Right atrium auricular region (tissue), 2 donors: Measurements from ENCODE around the genes PARP12 and TAS2R4.

- PRO-cap = no peak
- RAMPAGE, long total RNA, 2 experiments = start-site peak on the minus strand in 2 of 2 experiments, at chr7:139716637-139716958 at its widest, 122 to 197 reads per replicate
Observed at GRCh38 chr7:139716439-139717028, 61.3 kb downstream of the HIPK2 start.

DNA sequence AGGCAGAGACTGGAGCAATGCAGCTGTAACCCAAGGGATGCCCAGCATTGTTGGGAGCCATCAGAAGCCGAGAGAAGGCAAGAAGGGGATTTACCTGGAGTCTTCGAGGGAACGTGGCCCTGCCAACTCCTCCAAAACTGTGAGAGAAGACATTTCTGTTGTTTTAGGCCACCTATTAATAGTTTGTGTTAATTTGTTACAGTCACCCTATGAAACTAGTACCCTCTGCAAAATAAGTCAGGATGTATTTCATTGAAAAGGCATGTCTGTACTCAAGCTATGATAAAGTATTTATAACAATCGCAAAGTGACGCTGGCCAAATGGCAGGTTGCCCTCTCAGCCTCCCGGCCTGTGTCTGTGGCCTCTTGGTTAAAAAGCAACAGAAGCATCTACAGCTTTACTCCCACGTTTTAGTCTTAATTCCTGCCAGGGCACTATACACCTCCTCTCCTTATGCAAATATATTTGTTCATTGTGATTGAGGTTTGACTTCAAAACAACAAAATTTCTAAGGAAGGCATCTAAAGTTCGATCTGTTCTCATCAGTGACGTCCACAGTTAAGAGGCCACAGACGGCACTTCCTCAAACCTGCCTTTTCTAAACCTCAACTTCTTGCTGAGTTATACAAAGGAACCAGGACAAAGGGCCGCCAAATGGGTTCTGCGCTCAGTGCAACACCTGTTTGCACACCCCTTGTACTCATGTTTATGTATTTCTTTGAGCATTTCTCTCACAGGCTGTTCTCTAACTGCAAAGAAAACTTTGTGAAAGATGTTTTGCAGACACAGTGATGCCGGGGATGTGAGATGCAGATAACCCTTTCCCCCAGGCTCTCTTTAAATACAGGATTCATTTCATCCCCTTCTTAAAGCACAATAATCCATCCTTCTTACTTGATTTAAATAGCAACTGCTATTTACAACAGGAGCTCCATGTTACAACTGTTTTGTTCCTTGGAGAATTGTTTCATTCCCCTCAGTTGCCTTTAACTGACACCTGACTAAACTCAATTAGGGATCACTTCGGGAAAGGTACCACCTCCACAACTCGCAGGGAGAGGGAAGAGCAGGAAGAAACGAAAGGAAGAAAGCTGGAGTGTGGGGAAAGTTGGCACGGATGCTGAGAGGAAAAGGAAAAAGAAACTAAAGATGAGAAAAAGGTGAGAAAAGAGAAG, 46.5 kb downstream of the HIPK2 start:
- PRO-cap = bidirectional peak, plus-strand start at position 625 of the sequence, minus-strand start at position 392 of the sequence
- RAMPAGE, long total RNA, 2 experiments = no peak in any of the 2 experiments

DNA sequence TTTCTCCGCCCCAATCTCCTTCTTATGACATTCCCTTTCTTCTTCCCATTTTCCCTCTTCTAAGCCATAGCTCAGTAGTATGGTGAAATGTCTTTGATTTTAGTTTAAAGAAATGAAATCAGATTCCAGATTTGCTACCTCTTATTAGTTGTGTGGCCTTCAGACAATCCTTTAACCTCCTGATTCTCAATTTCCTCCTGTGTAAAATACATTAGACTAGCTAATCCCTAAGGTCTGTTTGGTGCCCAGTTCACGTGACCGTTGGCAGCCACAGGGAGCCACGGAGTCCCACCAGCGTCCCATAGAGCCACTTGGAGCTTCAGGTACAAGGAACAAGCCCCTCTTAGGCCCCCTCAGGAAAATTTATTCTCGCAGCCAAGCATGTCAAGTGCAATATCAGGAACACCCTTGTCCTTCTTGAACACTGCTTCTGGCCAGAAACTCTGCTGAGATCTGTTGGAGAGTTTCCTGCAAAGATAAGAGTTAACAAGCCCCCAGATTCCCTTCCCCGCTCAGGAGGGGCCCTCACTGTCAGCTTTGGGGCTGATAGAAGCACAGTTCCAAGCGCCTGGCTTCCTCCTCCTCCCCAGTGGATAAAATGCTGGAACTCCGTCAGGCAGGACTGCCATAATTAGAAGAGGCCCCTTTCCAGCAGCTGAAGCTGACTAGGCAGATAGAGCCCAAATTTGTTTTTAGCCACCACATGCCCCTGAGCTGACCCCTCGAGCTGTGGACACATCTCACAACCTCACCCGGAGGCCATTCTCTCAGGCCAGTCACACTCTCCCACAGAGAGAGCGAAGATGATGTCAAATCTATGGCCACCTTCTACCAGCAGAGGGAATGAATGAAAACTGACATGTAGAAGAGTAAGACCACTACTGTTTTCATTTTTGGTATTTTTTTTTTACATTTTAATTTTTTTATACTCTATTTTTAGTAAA, 89.3 kb downstream of the TBXAS1 start:
- PRO-cap = no peak
- RAMPAGE, long total RNA, 2 experiments = no peak in any of the 2 experiments

DNA sequence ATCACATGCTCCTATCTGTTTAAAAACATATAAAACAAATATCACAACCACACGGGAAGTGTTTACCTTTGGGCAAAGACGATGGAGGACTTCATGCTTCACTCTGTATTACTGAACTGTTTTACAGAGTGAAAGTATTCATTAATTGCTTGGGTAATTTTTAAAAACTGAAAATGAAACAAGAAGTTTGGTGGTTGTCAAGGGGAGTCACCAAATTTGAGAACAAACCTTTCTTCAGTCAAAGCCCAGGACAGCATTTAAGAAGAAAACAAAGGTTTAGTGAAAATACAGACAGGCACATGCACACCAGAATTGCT, 8.9 kb downstream of the PARP12 start:
- PRO-cap = no peak
- RAMPAGE, long total RNA, 2 experiments = no peak in any of the 2 experiments

DNA sequence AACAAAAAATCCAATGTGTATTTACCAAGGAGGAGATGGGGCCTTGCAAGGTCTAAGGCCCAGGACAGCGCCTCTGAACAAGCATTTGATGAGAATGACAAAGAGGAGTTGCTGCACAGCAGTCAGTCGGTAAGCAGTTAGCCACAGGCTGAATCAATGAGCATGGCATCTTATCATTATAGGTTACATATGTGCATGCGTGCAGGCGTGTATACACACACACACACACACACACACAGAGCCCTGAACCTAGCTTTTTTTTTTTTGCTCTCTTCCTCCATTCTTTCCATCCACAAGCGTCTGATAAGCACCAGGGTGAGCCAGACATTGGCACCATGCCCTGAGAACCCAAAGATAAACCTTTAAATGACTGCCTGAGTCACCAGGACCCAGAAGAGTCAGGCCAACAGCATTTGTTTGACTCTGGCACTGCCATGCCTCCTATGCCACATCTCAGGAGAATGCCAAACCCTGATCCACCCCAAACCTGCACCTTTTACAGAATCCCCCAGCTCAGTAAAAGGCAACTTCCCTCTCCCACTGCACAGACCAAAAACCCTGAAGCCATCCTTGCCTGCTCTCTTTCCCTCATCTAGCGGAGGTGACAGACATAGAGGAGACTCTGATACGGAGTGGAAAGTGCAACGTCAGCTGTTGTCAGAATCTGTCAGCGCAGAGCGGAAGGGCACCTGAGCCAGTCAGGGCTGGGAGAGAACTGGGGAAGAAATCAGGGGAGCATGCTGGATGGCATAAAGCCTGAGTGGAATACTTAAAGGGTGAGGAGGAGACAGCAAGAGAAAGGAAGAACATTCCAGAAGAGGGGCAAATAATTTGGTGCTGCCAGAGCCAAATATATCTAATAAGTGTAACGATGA, 3.4 kb downstream of the PARP12 start:
- PRO-cap = unidirectional peak, plus-strand start at position 697 of the sequence
- RAMPAGE, long total RNA, 2 experiments = no peak in any of the 2 experiments

- PRO-cap = bidirectional peak, plus-strand start at chr7:140063095, minus-strand start at chr7:140062911
- RAMPAGE, long total RNA, 2 experiments = no peak in any of the 2 experiments
Observed at GRCh38 chr7:140062449-140063536, at the start of gene PARP12. Gene PARP12 (minus strand): TSS chr7:140062951.

DNA sequence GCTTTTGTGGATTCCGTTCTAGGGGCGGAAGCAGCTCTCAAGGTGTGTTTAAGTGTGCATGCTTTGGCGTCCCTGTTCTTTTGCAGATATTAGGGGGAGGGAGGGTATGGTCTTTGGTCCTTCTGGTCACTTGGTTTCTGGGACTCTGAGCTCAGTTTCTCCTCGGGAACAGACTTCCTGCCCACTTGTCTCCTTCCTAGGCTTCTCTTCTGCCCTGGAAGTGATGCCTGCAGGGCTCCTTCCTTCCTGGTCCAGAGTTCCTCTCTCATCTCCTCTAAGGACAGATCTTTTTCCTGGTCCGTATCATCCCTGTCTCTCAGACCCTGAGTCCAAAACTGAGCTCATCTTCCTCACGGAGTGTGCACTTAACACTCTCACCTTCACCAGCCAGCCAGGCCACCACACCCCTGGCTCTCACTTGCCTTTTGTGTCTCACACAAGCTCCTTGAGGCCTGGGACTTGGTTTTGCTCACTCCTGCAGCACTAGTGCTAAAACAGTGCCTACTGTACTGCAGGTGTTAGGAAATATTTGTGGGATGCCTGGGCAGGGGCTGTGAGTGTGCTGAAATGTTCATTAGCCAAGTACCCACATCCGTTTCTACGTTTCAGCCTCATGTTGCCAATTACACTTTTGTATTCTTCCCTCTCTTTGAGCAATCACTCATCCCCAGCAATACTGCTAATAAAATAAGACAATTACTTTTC, 21.3 kb upstream of the PARP12 start:
- PRO-cap = no peak
- RAMPAGE, long total RNA, 2 experiments = no peak in any of the 2 experiments

DNA sequence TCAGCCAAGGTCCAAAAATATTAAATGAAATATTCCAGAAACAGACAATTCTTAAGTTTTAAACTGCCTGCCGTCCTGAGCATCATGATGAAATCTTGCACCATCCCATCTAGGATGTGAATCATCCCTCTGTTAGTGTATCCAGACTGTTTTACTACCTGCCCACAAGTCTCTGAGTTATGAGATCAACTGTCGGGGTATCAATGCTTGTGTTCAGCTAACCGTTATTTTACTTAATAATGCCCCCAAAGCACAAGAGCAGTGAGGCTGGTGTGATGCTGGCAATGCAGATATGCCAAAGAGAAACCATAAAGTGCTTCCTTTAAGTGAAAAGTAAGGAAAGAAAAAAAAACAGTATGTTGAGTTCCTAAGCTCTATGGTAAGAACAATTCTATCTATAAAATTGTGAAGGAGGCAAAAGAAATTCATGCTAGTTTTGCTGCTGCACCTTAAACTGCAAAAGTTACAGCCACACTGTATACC, 11.2 kb downstream of the KDM7A start:
- PRO-cap = no peak
- RAMPAGE, long total RNA, 2 experiments = no peak in any of the 2 experiments

DNA sequence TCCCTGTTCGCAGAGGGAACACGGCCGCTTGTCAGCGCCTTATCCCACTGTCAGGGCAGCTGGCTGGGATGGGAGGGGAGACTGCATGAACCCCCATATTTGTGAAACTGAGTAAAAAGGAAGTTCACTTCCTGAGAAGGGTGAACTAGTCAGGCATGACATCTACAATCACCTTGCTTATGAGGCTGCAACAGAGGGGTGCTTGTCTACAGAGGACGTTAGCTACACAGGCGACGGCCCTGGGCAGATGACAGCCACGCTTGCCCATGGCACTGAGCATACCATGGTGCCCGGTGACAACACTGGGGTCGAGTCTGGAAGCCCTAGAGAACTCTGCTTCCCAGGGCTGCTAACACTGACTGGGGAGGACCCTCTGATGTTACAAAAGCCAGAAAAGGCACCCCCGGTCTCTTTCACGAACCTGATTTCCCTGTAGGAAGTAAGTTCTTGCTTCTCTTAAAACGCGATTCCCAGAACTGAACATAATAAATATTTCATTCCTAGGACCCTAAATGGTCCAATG, 46.1 kb upstream of the KDM7A start:
- PRO-cap = no peak
- RAMPAGE, long total RNA, 2 experiments = no peak in any of the 2 experiments

- PRO-cap = bidirectional peak, plus-strand start at chr7:140567845, minus-strand start at chr7:140567599
- RAMPAGE, long total RNA, 2 experiments = no peak in any of the 2 experiments
Observed at GRCh38 chr7:140567477-140568068, 73.0 kb downstream of the DENND2A start.

- PRO-cap = no peak
- RAMPAGE, long total RNA, 2 experiments = no peak in any of the 2 experiments
Observed at GRCh38 chr7:140604652-140604894, 36.0 kb downstream of the DENND2A start.

DNA sequence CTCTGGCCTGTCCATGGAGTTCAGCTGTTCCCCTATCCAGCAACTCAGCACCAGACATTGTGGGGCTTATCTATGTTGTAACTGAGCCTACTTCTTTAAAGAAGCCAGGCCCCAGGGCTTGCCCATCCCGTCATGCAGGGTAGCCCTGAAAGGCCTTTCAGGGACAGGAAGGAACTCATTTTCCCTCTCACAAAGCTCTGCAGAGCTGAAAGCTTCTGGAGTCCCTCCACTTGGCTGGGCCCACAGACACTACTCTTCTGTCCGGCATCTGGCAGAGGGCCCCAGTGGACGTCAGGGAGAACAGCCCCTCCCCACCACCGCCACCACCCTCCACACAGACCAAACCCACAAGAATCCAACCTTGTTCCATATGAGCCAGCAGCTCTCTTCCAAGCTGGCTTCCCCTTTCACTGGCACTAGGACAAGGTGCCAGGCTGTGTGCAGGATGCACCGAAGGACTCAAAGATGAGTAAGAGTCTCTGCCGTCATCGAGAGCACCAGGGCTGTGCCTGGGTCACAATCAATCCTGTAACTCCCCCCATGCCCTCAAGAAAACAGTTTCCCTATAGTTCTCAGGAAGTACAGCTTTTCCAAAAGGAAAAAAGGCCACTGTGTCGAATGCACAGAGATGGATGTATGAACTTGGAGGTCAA, 33.0 kb downstream of the DENND2A start:
- PRO-cap = no peak
- RAMPAGE, long total RNA, 2 experiments = no peak in any of the 2 experiments

DNA sequence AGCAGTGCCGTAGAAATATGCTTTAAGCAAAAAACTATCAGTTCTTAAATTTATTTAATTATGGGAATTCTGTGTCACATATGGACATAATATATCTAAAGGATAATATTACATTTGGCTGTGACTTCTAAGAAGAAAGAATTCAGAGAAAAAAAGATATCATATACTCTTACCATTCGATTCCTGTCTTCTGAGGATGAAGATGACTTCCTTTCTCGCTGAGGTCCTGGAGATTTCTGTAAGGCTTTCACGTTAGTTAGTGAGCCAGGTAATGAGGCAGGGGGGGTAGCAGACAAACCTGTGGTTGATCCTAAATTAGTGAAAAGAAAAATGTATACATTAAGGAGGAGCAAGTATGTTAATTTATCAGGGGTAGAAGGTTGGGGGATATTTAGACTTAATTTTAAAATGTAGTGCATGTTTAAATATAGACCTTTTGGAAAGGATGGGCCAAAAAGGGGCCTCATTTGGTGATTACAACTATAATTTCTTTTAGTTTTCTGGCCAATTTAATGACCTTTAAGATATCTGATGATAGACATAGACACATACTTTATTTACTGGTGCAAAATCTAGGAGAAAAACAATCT, 86.4 kb downstream of the NDUFB2 start:
- PRO-cap = no peak
- RAMPAGE, long total RNA, 2 experiments = no peak in any of the 2 experiments

GRCh38 chr7:140886401-140886850, 38.3 kb downstream of the BRAF start:
- PRO-cap = no peak
- RAMPAGE, long total RNA, 2 experiments = no peak in any of the 2 experiments

DNA sequence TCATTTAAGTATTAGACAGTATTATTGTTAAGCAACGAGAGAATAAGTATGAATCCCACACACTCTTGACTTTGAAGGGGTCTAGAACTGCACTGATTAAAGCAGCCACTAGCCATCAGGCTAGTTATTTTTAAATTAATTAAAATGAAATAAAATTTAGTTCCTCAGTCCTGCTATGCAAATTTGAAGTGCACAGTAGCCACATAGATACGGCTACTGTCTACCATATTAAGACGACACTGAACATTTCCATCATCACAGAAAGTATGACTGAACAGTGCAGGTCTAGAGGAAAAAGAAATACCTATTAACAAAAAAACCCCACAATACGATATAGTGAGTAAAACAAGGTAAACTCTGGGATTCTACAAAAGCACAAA, 13.6 kb downstream of the BRAF start:
- PRO-cap = no peak
- RAMPAGE, long total RNA, 2 experiments = no peak in any of the 2 experiments

- PRO-cap = no peak
- RAMPAGE, long total RNA, 2 experiments = no peak in any of the 2 experiments
Observed at GRCh38 chr7:141071863-141072307, 2.0 kb upstream of the TMEM178B start.

- PRO-cap = no peak
- RAMPAGE, long total RNA, 2 experiments = no peak in any of the 2 experiments
Observed at GRCh38 chr7:141654334-141655095, 47.5 kb downstream of the DENND11 start.

DNA sequence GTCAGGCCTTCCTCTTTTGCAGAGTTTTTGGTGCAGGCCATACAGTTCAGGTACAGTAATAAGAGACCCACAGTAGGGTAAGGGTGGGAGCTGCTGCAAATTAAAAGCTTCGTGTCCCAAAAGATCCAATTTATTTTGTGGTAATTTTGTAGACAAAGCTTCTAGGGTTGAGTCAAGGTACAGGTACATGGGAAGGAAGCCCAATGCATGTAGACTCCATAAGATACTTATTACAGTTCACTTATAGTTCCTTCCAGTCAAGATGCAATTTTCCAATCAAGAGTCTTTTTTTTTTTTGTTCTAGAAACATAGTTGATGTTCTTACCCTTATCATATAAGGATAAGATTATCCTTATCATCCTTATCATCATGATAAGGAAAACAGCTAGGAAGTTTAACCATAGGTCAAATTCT, at the start of gene TAS2R4:
TSS of gene TAS2R4 (plus strand) at position 301 of the 414 bp plus-strand sequence.
- PRO-cap = no peak
- RAMPAGE, long total RNA, 2 experiments = no peak in any of the 2 experiments

GRCh38 chr7:142001009-142001519, 5.4 kb downstream of the MGAM start:
- PRO-cap = no peak
- RAMPAGE, long total RNA, 2 experiments = no peak in any of the 2 experiments

- PRO-cap = no peak
- RAMPAGE, long total RNA, 2 experiments = no peak in any of the 2 experiments
Observed at GRCh38 chr7:142618612-142619095, 130.6 kb upstream of the PRSS1 start.